ENCODE results near the genes KRAS and RASSF8.

DNA sequence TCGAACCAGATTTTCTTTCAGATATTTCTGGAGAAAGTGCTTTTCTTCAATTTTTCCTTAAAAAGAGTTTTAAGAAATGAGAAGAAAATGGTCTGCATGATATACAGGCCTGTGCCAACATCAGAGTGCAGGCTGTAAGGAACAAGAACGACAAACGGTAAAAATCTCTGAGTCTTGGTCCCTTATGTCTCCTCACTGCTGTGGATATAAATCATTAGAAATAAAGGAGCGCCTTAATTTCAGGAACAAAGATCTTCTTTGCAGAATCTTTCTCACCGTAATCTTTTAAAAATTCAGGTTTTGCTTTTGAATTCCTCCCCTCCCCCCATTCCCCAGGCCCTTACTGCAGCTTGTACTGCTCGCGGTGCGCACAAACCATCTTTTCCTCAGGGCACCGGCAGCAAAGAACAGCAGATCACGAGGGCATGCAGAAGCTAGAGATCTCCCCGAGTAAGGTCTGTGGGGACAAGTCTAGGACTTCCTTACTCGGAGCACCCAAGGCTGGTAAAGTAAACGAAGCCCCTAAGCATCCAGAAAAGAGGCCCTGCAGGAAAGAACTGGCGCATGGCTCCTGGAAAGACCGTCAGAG is 904 bp downstream of the LDHB start:
- RRBS: no CpG with 5 or more reads among the region's 15 CpGs
CAGE:
- cytosol, long polyA plus RNA: no peak
- long polyA plus RNA: no peak
- nucleus, long polyA plus RNA: no peak

DNA sequence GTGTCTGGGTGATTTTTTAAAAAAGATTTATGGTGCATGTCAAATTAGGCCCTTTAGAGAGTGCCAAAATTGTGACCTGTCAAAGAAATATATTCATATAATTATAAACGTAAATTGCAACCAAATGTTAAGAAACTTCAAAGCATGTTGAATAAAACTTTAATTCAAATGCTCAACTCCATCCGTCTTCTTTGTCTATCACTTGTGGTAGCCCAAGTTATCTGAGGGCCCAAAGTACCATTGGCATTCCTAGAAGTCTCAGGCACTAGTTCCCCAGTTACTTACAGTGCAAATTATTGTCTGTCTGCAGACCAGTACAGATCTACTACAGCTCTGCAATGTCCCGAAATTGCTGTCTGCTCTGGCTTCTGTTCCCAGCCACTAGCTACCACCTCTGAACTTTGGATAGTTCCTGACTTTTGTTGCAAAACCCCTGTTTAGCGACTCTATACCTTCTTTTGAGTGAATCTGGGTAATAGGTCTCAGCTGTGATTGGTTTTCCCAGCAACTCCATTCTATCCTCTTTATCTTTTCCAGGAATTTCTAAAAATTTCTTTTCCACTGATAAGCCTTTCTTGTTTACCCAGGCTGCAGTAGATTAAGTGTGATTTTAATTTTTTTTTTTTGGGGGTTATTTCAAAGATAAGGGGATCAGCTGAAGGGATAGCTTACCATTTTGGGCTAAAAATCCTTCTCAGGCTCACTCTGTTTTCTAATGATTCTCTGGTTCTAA is 16.9 kb downstream of the KCNJ8 start:
- RRBS: no CpG with 5 or more reads among the region's 4 CpGs
CAGE:
- cytosol, long polyA plus RNA: no peak
- long polyA plus RNA: no peak
- nucleus, long polyA plus RNA: no peak

GRCh38 chr12:21828032-21828699 is 53.7 kb upstream of the KCNJ8 start:
- RRBS: 45% methylated on average over 1 of the region's 6 CpGs
CAGE:
- cytosol, long polyA plus RNA: no peak
- long polyA plus RNA: no peak
- nucleus, long polyA plus RNA: no peak

GRCh38 chr12:21941585-21942705 is 719 bp upstream of the ABCC9 start:
- RRBS: 9% methylated on average over 16 of the region's 59 CpGs
CAGE:
- cytosol, long polyA plus RNA: no peak
- long polyA plus RNA: no peak
- nucleus, long polyA plus RNA: no peak

DNA sequence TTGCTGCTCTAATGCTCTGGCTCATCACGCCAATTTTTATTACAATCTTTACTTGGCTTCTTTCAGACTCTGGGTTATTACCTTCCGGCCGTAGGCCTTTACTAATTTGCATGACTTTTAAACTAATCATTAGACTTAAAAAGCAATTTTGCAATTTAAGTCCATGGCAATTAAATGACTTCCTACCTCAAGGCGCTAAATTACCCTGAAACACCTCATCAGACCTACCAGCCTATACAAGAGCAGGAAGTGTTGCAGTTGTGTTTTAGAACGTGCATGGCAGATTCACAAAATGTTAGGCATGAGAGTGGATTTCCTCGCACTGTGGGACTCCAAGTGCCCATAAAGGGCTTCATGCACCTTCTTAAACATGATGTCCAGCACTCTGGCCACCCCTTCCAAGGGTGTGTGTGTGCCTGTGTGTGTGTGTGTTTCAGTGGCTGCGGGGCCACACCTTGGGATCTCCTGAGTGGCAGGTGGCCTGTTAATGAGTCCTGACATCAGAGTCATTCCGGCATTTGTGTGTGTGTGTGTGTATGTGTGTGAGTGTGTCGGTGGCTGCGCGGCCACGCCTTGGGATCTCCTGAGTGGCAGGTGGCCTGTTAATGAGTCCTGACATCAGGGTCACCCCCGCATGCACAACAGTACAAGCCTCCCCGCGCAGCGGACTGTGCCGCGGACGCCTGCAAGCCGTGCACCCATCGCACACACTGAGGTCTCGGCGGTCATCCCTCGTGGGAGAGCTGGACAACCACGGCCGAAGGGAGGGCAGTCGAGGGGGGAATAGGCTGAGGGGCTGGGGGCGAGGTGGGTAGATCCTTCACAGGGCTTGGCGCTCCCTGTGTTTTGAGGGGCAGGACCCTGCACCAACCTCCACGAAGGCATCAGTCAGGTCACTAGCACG is 900 bp downstream of the C2CD5 start:
- RRBS: no CpG with 5 or more reads among the region's 31 CpGs
CAGE:
- cytosol, long polyA plus RNA: no peak
- long polyA plus RNA: no peak
- nucleus, long polyA plus RNA: no peak

- RRBS: no CpG with 5 or more reads among the region's 14 CpGs
CAGE:
- cytosol, long polyA plus RNA: no peak
- long polyA plus RNA: no peak
- nucleus, long polyA plus RNA: no peak
Observed at GRCh38 chr12:22699385-22700163, 74.6 kb downstream of the ETNK1 start.

DNA sequence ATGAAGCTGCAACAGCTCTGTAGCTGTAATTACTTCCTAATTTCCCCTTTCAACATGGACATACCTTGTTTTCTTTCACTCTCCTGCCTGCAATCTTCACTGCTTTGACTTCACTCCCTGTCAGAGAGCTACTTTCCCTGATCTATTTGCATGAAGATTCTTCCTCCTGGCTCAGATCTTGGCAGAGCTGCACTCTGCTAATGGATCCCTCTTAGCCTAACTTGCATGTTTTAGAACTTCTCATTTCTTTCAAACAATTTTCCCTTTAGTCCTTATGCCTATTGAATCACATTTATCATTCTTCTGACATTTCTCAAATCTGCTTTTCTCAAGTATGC is 135.1 kb downstream of the ETNK1 start:
CAGE:
- cytosol, long polyA plus RNA: no peak
- long polyA plus RNA: no peak
- nucleus, long polyA plus RNA: no peak

DNA sequence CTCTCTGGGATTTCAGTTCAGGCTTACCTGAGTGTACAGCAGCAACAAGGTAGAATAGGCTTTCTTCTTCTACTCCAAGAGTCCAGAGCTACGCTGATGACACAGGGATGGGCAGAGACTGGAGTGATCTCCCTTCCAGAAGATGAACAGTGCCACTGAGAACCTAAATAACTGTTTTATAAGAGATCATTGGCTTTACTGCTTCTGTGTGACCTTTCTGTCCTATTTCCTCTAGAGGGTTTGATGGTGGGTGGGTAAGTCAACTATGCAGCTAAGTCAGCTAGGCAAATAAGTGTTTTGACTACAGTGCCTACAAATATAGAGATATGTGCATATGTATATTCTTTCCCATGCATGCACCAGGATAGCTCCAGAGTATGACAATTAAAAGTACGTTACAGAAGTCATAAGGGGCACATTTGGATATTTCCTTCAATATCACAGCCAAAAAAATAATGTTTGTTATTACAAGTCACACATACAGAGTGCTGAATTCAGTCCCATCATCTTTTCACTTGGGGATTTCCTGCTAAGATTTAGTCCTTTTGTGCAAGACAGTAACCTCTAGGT is 412.4 kb upstream of the SOX5 start:
- RRBS: no CpG with 5 or more reads among the region's 2 CpGs
CAGE:
- cytosol, long polyA plus RNA: no peak
- long polyA plus RNA: no peak
- nucleus, long polyA plus RNA: no peak

DNA sequence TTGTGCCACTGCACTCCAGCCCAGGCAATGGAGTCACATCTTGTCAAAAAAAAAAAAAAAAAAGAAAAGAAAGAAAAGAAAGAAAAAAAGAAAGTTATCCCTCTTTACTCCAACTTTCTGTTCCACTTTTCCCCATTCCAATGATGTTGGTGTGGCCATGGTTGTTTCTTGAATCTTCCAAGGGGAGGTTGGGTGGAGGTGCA is 226.9 kb downstream of the BCAT1 start:
CAGE:
- cytosol, long polyA plus RNA: no peak
- long polyA plus RNA: no peak
- nucleus, long polyA plus RNA: no peak

- RRBS: no CpG with 5 or more reads among the region's 2 CpGs
CAGE:
- cytosol, long polyA plus RNA: no peak
- long polyA plus RNA: no peak
- nucleus, long polyA plus RNA: no peak
Observed at GRCh38 chr12:24838513-24839014, 110.3 kb downstream of the BCAT1 start.

- RRBS: 98% methylated on average over 7 of the region's 61 CpGs
CAGE:
- cytosol, long polyA plus RNA: no peak
- long polyA plus RNA: no peak
- nucleus, long polyA plus RNA: no peak
Observed at GRCh38 chr12:24902960-24903766, 45.7 kb downstream of the BCAT1 start.

GRCh38 chr12:25054144-25054483 is 1.6 kb downstream of the IRAG2 start:
CAGE:
- cytosol, long polyA plus RNA: no peak
- long polyA plus RNA: no peak
- nucleus, long polyA plus RNA: no peak

GRCh38 chr12:25206500-25207105 is 11.6 kb downstream of the ETFRF1 start:
- RRBS: no CpG with 5 or more reads among the region's 6 CpGs
CAGE:
- cytosol, long polyA plus RNA: no peak
- long polyA plus RNA: no peak
- nucleus, long polyA plus RNA: no peak

DNA sequence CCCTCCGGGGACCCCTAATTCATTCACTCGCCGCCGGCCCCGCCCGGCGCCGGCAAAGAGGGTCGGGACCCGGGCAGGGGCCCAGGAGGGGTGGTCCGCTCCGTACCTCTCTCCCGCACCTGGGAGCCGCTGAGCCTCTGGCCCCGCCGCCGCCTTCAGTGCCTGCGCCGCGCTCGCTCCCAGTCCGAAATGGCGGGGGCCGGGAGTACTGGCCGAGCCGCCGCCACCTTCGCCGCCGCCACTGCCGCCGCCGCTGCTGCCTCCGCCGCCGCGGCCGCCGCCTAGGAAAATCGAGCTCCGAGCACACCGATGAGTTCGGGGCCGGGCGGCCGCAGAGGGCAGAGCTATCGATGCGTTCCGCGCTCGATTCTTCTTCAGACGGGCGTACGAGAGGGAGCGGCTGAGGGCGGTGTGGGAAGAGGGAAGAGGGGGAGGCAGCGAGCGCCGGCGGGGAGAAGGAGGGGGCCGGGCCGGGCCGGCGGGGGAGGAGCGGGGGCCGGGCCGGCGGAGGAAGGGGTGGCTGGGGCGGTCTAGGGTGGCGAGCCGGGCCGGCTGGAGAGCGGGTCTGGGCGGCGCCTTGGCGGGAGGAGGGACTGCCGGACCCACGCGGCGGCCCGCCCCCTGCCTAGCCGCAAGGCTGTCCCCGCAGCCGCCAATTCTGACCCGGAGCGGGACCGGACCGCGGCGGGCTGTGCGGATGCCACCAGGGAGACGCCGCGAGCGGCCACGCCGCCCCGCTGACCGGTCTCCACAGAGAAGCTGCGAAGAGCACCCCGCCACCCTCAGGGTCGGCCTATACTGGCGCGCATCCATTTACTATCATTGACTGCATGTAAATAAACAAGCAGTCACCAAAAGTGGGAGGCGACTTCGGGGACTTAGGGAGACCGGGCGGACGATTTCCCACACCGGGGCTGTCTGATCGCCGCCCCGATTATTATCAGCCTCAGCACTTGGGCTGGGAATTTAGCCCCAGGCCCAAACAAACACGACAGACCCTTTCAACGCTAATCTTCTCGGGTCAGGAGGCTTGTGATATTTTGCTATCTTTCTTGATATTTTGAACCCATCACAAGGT is at the start of gene KRAS:
TSS of gene KRAS (minus strand) at position 285 of the 1,078 bp plus-strand sequence.
- RRBS: 1% methylated on average over 32 of the region's 116 CpGs
CAGE:
- cytosol, long polyA plus RNA: start-site peak on the minus strand centred at position 259 of the sequence, 35 bp wide, 50 and 56 reads in 2 replicates
- long polyA plus RNA: start-site peak on the minus strand centred at position 263 of the sequence, 49 bp wide, 94 and 94 reads in 2 replicates
- nucleus, long polyA plus RNA: start-site peak on the minus strand centred at position 261 of the sequence, 37 bp wide, 79 and 71 reads in 2 replicates

DNA sequence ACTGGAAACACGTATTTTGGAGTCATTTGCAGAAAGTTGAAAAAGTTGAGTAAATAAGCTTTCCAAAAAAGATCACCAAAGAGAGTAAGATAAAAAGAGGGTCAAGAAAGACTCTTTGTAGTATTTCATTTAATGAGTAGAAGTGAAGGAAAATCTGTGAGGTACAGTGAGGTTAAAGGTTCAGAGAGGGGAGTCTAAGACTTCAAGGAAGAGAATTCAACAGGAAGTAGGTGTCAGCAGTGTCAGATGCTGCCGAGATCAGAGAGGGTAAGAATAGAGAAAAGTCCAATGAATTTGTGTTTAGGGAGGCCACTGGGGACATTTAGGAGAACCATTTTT is 71.6 kb upstream of the KRAS start:
- RRBS: no CpG with 5 or more reads among the region's 2 CpGs
CAGE:
- cytosol, long polyA plus RNA: no peak
- long polyA plus RNA: no peak
- nucleus, long polyA plus RNA: no peak

GRCh38 chr12:25693942-25694434 is 140.9 kb upstream of the LMNTD1 start:
- RRBS: no CpG with 5 or more reads among the region's 7 CpGs
CAGE:
- cytosol, long polyA plus RNA: no peak
- long polyA plus RNA: no peak
- nucleus, long polyA plus RNA: no peak

DNA sequence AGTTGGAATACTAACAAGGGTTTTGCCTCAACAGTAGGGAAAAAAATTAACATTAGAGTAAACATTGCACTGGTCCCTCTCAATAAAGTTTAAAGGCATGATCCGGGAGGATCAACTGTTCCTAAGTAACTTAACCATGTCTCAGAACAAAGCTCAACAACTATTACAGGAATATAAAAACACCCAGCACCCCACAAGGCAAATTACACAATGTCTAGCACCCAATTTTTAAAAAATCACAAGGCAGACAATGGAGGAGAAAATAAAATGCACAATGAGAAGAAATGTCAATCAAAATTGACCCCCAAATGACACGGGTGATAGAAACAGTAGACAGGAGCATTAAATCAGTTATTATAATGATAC is 201.1 kb upstream of the RASSF8 start:
- RRBS: no CpG with 5 or more reads among the region's 2 CpGs
CAGE:
- cytosol, long polyA plus RNA: no peak
- long polyA plus RNA: no peak
- nucleus, long polyA plus RNA: no peak

- RRBS: 1% methylated on average over 73 of the region's 141 CpGs
CAGE:
- cytosol, long polyA plus RNA: no peak
- long polyA plus RNA: no peak
- nucleus, long polyA plus RNA: no peak
Observed at GRCh38 chr12:25958063-25959055, at the start of gene RASSF8. RASSF8 (plus strand) TSS chr12:25958682.

- RRBS: no CpG with 5 or more reads among the region's 13 CpGs
CAGE:
- cytosol, long polyA plus RNA: no peak
- long polyA plus RNA: no peak
- nucleus, long polyA plus RNA: no peak
Observed at GRCh38 chr12:25975970-25976922, 17.8 kb downstream of the RASSF8 start.

DNA sequence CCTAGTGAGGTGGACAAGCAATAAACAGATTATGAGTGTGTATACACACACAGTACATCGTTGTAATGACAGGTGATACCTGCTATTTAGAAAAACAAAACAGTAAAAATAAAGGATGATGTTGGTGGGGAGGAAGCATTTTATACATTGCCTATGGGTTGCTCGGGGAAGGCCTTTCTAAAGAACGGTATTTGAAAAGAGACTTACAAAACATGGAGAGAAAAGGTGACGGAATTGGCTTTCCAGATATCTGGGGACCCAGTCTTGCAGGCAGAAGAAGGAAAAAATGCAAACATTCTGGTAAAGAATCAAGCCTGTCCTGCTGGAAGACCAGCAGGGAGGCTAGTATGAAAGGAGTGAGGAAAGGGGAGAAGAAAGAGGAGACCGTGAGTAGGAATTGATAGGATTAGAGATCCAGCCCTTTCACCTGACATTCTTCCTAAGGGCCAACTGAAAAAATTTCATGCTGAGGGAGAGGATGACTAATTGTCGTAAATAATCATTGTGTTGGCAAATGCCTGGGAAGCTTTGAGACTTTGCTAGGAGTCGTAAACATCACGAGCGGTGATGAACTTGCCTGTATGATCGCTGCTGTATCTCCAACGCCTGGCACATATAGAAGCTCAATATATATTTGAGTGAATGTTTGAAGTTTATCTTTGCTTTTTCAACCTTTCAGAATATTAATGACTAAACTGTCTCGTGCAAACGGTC is 12.2 kb downstream of the BHLHE41 start:
- RRBS: no CpG with 5 or more reads among the region's 13 CpGs
CAGE:
- cytosol, long polyA plus RNA: no peak
- long polyA plus RNA: no peak
- nucleus, long polyA plus RNA: no peak

Data from SK-N-SH (cell line).